Psoas muscle (tissue), 2 donors: ENCODE measurements around the gene ABHD17B.

DNA sequence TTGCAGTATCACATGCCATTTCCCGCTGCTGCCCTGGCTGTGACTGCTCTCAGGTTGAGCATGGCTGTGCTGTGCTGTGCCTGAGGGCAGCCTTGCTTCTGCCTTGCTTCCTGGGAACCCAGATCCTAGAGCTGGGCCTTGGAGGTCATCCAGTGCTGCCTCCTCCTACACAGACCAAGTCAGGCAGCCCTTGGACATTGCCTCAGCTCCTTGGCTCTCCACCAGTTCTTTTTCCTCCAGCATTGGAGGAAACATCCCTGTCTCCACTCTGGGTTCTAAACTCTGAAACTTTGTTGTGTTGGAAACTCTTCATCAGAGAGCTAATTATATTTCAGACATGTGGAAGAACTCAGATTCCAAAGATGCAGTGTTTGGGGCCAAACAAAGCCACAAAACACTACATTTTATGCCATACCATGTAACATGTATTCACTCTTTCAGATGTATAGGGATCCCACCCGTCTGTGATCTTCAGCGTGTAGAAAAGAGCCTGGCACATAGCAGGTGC lies 6.2 kb downstream of the MAMDC2 start:
- PRO-cap, 2 experiments: no peak in any of the 2 experiments

DNA sequence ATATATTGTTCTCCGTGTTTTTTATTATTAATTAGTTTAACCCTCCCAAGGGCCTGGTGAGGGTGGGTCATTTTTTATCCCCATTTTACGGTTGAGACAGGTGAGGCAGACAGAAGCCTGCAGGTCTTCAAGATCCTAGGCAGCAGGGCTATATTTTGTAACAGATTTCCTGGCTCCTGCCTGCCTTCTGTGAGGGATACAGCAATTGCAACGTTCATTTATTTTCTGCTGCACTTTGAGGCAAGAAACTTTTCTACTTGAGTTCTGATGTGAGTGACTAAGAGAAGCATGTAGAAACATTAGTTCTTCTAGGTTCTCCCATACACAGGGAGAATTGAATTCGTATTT lies 14.8 kb downstream of the MAMDC2 start:
- PRO-cap, 2 experiments: no peak in any of the 2 experiments

DNA sequence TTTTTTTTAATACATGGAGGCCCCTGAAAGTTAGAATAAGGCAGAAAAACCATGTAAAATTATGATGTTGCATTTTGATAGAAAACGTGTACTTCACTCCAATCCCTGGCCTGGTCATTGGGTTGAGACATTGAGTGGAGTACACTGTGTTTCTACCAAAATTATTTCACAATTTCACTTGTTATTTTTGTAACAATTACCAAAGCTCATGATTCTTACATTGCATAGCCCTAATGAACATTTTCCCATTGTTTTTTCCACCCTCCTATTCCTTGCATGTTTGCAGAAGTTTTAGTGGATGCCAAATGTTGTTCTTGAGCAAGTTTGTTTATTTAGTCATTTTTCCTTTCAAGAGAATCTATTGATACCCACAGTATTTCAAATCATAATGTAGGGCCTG lies 21.9 kb downstream of the MAMDC2 start:
- PRO-cap, 2 experiments: no peak in any of the 2 experiments

DNA sequence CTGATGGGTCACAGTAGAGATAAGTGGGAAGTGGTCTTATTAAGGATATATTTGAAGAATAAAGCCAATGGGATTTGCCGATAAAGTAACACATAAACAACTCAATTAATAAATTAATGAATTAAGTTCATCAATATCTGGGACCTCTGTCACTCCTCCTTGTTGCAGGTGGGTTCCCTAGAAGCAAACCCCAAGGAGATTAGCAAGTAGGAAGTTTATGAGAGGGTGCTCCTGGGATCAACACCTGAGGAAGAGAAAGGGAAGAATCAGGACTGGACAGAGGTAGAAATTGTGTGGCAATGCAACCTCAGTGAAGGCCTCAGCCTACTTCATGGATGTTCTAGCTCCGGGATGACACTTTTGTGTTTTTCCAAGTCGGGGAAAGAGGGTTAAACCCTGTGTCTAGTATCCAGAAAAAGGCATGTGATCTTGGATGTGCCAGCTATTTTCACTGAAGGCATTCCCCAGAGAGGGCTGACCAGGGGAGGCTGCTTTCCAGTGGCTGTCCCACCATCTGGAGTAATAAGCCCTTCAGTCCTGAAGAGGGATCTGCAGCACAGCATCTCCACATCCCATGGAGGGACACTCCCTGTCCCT lies 23.2 kb downstream of the MAMDC2 start:
- PRO-cap, 2 experiments: no peak in any of the 2 experiments

- PRO-cap, 2 experiments: no peak in any of the 2 experiments
Observed at GRCh38 chr9:70111573-70112075, 68.0 kb downstream of the MAMDC2 start.

DNA sequence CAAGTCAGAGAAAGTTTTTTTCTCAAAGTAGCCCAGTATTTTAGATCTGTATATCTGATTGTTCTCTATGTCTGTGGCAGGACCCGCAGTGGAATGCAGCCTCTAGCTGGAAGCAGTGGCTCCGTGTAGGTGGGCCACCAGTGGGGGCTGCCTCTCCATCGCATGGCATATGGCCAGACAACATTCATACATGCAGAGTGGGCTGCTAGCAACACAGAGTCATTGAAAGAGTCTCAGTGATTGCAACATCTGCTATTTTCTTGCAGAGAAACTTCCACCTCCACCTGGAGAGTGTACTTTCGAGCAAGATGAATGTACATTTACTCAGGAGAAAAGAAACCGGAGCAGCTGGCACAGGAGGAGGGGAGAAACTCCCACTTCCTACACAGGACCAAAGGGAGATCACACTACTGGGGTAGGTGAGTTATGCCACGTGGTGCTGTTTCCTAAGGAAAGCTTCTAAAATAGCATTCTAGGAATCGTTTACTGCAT lies 88.5 kb upstream of the SMC5 start:
- PRO-cap, 2 experiments: no peak in any of the 2 experiments

GRCh38 chr9:70213745-70214678 lies 44.8 kb upstream of the SMC5 start:
- PRO-cap, 2 experiments: no peak in any of the 2 experiments

- PRO-cap, 2 experiments: peak in 1 of 2 experiments; most common plus-strand start chr9:70258256 (in 1)
Observed at GRCh38 chr9:70258097-70258749, 555 bp upstream of the SMC5 start.

DNA sequence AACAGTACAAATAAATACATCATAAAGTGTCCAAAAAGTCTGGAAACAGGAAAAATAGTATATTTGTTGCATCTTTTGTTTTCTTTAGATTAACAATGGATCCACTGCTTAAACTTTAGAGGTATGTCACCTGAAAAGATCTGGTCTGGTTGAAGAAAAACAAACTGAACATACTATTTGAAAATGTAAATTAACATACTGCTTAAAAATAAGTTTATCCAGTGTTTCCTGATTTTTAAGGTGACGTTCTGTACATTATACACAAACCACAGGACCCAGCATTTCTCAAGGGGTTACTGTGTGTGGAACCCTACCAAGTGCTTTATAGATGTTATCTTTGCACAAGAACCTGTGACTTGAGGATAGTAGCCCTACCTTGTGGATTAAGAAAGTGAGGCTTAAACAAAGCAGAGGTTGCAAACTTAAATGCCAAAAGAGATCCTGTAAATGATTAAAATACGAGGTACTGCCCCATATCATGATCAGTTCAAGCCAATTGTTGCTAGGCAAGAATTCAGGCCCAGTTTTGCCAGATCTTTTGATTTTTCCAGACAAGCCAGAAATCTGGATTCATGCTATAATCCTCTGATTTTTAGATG lies 4.7 kb downstream of the KLF9 start:
- PRO-cap, 2 experiments: no peak in any of the 2 experiments

DNA sequence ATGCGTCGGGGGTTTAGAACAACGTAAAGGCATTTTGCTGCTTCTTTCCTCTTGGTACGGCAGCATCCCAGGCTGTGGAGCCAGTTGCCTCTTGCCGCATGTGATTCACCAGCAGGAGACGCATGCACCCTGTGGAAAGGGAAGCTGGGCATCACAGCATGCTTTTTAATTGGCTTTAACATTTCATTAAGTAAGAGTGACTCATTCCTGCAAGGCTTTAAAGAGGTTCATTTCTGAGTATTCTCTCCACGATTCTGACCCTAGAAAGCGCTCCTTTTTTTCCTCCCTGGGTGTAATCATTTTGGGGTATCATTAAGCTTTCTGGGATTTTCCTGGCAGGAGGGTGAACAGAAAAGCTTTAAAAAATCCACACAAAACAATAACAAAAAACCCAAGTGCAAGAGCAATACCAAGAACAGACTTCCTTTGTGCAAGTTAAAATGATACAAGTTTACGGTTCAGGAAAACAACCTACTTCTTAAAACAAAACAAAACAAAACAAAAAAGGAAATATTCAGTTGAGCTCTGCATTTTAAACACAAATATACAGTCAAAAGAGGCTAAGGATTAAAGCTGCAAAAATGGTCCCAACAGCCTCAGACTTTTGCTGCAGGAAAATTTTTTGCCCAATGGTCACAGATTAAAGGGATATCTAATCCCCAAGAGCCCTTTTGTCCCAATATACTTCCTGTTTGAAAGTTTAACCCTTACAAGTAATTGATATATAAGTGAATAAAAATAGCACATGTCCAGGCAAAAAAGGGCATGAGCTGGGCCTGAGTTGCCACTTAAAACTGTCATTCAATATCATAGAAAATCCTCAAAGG lies 84.2 kb downstream of the CEMIP2 start:
- PRO-cap, 2 experiments: no peak in any of the 2 experiments

DNA sequence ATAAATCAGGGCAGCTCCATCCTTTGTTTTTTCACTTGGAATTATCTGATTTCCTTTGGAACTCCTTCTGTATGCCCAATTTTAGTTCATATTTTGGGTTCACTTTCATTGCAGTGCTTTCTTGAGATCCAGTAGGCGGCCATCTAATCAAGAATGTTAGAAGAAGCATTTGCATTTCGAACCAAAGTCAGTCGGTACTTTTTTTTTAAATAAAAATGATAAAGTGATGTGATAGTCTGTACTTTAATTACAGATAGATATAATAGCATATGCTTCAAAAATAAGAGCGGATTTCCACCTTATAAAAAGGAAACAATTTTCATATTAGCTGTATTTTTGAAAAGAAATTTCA lies 71.1 kb downstream of the CEMIP2 start:
- PRO-cap, 2 experiments: no peak in any of the 2 experiments

GRCh38 chr9:71901466-71902379 lies 9.3 kb downstream of the ABHD17B start:
- PRO-cap, 2 experiments: no peak in any of the 2 experiments

DNA sequence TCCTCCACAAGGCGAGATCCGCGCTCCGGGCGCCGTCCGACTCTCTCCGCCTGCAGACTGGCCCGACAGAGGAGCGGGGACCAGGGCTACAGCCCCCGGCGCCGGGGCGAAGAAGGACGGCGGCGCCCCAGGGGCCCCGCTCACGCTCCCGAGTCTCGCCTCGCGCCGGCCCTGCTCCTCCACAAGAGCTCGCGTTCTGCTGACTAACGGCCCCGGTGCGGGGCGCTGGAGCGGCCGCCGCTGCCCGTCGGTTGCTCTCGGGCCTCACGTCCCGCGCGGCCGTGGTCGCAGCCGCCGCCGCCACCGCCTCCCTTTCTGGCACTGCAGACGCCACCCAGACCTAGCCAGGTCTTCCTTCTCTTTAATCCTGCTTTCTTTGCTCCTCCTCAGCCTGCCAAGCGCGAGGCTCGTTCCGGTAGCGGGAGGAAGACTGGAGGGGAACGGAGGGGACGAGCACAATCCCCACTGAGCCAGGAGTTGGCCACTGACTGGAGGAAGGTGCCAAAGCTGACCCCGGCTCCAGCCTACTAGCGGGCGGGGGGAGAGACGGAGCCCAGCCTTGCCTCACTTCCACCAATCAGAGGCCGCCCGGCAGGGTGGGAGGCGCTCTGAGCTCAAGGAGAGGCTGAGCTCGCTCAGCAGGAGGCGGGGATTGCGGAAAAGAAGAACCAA lies at the start of gene ABHD17B:
TSS of gene ABHD17B (minus strand) at position 490 of the 672 bp plus-strand sequence.
- PRO-cap, 2 experiments: peak in 2 of 2 experiments; most common minus-strand start position 467 of the sequence (in 2)

GRCh38 chr9:72042994-72043483 lies 17.4 kb downstream of the C9orf57 start:
- PRO-cap, 2 experiments: no peak in any of the 2 experiments

DNA sequence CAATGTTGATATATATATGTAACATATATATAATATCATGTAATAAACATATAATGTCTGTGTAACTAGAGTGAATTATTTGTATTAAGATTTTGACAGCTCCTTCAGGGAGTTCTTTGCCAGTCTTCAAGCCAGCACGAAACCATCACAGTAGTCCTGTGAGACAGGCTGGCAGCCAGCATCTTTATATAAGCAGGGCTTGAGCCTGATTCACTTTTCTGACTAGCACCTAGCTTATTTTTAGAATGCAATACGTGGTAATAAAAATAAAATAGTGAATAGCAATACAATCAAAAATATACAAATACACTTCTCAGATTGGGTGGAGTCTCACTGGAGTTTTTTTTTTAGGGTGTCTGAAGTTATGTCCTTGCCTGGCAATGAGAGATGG lies 20.7 kb upstream of the GDA start:
- PRO-cap, 2 experiments: no peak in any of the 2 experiments

DNA sequence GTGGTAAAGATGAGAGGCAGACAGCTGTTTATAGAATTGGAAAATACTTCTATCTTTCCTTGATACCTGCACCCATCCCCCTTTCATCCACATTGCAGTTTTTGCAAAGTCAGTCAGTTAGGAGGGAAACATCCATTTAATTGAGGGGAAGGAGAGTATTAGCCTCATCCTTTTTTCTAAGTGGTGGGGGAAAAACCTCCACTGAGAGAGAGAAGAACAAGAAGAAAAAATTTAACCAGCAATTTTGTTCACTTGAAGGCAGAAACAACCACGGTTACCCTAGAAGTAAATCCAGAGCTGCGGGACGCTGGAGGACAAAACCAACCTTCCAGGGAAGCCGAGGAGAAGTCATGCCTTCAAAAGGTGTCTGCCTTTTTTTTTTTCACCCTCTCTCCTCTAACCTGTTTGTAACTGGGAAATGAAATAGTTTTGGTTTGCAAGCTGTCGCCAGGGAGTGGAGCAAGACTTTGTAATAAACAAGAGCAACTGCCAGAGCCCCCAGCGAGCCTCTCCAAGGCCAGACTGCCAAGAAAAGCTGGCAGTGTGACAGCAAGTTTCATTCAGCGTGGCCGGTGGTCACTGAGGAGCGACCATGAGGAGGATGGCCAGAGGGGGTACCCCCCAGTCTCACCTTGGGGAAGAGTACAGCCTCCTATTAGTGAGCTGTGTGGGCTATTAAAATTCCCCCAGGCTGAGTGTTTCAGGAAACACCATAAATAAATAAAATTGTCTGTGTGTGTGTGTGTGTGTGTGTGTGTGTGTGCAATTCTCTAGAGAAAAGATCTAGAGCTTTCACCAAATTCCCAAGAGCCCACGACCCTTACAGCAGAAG lies 50.1 kb downstream of the ZFAND5 start:
- PRO-cap, 2 experiments: peak in 1 of 2 experiments; most common plus-strand start position 564 of the sequence (in 1)

DNA sequence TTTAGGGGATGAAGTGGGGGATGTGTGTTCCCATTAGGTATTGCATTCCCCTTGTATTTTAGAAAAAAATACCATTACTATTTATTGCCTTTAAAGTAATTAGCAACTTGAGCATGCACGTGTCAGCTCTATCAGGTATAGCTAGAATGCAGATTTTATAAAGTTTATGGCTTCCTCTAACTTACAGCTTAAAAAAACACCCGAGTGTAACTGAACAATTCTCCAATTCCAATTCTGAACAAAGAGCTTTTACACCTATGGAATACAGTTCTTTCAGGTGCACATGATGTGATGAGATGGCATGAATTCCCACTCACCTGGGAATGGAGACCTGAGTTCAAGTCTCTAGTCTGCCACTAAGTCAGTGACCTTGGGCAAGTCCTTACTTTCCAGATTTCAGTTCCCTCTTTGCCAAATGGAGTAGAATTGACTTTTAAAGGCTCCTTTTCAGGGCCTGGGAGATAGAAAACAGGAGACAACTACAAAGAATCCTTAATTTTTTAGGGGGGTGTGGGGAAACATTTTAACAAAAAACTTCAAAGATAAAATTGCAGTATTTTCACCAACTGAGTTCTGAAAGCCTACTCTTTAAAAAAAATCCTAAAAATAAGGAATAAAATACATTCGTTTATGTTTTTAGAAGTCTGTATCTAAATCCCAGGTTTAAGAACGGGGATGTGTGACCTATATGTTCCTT lies 1.7 kb downstream of the ZFAND5 start:
- PRO-cap, 2 experiments: no peak in any of the 2 experiments

DNA sequence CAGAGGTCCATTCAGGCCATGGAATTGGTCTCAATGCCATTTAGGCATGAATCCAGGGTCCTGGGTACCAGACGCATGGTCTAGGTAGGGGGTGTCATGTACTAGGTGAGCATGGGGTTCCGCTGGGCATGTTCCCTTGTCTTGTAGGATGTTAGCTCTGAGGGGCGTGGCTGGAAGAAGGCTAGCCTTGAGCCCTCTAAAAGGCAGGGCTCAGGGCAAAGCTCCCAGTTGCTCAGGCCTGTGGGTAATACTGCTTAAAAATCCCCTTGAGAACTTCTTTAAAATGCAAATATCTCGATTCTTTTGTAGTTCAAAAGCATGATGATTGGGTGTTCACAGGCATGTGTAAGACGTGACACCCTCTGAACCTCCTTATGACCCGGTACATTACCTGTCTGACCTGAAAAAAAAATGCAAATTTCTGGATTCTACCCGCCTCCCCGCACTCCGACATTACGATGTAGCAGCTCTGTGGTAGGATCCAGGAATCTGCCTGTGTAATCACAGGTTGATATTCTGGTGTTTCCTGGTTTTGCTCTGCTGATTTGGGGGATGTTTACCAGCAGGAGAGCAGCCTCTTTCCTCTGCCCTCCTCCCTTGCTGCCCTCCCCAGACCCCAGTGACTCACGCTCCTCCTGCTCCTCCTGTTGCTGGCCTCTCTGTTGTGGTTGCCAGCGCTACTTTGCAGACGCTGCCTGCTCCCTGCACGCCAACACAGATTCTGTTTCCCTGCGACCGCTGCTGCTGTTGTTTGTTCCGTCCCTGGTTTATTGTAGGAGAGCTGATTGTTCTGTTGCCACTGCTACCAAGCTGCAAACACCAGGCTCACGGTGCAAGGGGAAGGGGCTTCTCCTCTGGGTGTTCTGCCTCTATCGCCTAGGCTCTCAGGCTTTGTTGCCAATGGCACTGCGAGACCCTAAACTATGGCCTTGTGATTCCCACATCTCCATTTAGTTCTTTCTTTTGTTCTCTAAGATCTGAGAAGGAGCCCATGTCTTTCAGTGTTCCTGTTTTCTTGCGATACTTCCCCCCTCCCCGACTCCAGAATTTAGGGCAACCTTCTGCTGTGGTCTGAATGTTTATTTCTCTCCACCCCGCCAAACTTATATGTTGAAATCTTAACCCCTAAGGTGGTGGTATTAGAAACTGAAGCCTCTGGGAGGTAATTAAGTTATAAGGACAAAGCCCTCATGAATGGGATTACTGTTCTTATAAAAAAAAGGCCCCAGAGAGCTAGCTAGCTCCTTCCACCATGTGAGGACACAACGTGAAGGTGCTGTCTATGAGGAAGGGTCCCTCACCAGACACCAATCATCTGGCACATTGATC lies 6.0 kb downstream of the TMC1 start:
- PRO-cap, 2 experiments: peak in 1 of 2 experiments; most common plus-strand start position 687 of the sequence (in 1); most common minus-strand start position 621 of the sequence (in 1)

GRCh38 chr9:72586681-72587090 lies 65.3 kb downstream of the TMC1 start:
- PRO-cap, 2 experiments: no peak in any of the 2 experiments

- PRO-cap, 2 experiments: no peak in any of the 2 experiments
Observed at GRCh38 chr9:72998574-72999148, 45.8 kb upstream of the ALDH1A1 start.